ENCODE results near the genes CIITA, TNP2 and GSPT1.

DNA sequence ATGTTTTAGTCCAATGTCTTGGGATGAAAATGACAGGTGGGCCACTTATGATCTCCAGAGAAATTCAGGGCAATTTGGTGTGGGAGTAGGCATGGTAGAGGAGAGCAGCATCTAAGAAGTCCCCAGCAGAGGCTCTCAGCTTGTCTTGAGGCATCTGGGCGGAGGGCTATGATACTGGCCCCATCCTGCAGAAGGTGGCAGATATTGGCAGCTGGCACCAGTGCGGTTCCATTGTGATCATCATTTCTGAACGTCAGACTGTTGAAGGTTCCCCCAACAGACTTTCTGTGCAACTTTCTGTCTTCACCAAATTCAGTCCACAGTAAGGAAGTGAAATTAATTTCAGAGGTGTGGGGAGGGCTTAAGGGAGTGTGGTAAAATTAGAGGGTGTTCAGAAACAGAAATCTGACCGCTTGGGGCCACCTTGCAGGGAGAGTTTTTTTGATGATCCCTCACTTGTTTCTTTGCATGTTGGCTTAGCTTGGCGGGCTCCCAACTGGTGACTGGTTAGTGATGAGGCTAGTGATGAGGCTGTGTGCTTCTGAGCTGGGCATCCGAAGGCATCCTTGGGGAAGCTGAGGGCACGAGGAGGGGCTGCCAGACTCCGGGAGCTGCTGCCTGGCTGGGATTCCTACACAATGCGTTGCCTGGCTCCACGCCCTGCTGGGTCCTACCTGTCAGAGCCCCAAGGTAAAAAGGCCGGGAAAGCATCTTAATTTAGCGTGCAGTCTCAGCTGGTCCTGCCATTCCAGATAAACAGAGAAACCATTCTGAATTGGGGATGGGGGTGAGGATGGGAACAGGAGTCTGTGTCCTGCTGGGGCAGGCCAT lies at the start of gene CIITA:
TSS of gene CIITA (plus strand) at position 510 of the 831 bp plus-strand sequence.
- PRO-cap, result bidirectional peak, plus-strand start at position 563 of the sequence, minus-strand start at position 285 of the sequence

- PRO-cap, result no peak
These were observed 11.2 kb downstream of the DEXI start for GRCh38 chr16:10931026-10931484.

- PRO-cap, result no peak
These were observed 1.6 kb downstream of the DEXI start for GRCh38 chr16:10940461-10941338.

GRCh38 chr16:10982544-10983232 lies 38.3 kb downstream of the CLEC16A start:
- PRO-cap, result no peak

DNA sequence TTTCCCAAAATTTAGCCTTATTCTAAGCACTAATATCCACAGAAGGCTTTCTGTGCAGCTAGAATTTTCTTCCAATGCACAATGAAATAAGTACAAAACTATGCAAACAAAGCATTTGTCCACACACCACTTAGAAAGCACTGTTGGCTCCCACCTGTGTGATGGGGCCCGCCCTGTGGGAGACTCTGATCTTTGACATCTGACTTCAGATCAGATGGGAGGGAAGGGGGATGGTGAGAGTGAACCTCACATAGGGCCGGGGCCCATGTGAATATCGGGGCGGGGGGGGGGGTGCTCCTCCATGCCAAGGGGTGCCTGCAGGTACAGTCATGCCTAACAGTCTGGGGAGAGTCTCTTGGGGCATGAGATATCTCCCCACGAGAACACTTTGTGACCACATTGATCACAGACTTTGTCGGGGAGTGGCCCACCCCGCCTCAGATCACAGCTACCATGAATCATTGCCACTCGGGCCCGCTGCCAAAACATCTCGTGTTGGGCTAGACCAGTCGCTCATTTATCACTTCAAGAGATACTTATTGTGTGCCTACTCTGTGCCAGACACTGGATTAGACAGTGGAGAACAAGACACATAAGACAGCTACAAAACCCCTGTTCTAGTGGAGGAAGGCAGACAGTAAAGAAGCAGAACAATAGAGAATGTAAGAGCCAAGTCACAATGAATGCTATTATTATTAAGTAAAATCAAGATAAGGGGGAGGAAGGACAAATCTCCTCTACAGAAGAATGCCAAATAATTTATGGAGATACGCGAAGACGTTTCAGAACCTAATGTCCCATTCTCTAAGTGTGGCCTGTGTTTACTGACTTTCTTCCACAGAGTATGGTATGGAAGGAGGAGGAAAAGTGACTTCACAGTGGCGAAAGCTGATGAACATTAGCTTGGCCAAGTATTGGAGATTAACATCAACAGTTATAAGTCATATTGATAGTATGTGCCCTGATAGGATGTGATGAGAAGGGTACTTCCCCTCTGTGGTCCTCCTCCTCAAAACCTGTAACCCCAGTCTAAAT lies 72.7 kb downstream of the CLEC16A start:
- PRO-cap, result no peak

- PRO-cap, result no peak
These were observed 119.4 kb downstream of the SOCS1 start for GRCh38 chr16:11136553-11137152.

DNA sequence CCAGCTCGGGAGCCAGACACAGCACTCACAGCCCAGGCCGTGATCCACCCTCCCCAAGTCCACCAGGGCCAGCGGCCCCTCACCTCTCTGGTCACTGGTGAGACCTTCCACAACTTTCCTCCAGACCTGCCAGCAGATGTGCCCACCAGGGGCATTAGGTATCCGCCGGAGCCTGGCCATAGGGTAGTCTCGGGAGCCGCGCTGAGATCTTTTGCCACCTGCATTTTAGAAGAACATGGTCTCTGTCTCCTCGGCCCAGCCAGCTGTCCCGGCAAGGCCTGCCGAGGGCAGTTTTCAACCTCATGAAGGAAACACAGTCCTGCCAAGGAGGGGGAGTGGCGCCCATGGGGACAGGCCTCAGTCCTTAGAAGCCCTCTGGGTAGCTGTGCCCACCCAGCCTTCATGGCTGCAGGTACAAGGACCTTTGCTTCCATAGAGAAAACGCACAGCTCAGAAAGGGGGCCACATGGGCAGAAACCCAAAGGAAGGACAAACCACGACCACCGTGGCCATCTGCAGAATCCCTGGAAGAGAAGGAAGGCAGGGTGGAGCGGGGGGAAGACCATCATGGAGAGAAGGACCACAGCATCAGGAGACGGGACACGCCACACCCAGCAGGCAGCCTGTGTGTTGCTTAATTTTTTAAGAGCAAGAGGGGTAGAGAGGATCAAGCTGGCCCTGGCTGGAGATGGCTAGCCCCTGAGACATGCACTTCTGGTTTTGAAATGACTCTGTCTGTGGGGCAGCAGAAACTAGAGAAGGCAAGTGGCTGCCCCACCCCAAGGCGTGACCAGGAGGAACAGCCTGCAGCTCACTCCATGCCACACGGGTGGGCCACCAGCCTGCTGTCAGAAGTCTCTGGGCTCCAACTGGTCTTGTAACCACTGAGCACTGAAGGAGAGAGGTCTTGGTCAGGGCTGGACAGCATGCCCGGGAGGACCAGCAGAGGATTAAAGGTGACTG lies 75.8 kb downstream of the SOCS1 start:
- PRO-cap, result no peak

GRCh38 chr16:11205995-11206462 lies 50.0 kb downstream of the SOCS1 start:
- PRO-cap, result no peak

- PRO-cap, result no peak
These were observed 42.5 kb downstream of the SOCS1 start for GRCh38 chr16:11213532-11213790.

DNA sequence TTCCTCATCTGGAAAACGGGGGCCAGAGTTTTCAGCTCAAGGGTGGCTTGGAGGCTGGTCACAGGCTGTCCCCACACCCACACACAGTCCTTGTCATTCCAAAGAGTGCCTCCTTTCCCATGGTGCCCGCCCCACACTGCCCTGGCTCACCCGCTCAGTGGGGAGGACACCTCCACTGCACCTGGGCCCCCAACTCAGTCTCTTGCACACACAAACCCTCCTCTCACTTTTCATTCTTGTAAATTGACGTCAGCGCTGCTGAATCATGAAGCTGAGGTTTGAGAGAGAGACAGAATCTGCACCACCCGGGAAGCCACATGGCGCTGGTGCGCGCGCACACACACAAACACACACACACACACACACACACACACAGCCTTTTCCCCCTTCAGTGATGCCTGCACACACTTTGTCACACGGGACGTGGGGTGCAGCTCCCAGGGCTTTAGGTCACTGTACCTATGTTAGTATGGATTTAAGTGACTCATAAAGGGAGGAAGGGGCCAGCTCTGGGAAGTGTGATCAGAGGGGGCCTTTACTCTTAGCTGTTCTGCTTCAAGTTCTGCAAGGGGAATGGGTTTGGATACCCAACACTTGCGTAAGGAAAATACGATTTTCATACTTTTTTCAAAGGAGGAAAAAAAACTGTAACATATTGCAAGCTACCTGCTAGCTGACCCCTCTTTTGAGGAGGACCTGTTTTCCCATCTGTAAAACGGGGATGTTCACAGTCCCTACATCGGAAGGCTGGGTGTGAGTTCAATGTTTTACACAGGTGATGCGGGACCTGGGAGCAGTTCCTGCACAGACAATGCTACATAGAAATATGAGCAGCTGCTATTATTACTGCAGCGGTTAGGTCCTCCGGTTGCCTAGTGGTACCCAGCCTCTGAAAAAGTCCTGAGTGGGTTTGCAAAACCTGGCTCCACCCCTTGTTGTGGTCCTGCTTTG lies 3.8 kb downstream of the SOCS1 start:
- PRO-cap, result no peak

GRCh38 chr16:11269044-11269490 lies at the start of gene TNP2:
Gene TNP2 (minus strand): TSS chr16:11269325.
- PRO-cap, result no peak

DNA sequence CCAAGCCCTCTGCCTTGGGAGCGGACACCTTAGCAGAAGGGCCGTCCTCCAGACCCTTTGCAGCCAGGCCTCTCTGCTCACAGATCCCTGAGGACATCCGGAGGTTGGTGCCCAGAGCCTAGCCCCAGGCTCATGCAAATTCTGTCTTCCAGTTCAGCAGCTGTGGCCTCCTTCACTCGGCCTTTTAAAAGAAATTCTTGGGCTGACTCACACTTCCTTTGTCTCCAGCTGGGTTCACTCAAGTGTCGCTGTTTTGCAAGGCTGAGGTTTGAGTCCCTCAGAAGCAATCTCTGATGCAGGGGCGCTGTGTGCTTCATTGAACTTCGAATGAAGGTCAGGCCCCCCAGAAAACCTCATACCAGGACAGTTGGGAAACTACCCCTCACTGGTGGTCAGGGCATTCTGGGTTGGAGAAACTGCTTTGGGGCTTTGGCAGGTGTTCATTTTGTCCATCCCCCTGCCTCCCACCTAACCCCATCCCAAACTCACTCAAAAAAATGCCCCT lies 16.7 kb upstream of the RMI2 start:
- PRO-cap, result no peak

GRCh38 chr16:11357563-11358144 lies 12.4 kb downstream of the RMI2 start:
- PRO-cap, result no peak

GRCh38 chr16:11549105-11549824 lies 22.2 kb upstream of the ENSG00000188897 start:
- PRO-cap, result no peak

DNA sequence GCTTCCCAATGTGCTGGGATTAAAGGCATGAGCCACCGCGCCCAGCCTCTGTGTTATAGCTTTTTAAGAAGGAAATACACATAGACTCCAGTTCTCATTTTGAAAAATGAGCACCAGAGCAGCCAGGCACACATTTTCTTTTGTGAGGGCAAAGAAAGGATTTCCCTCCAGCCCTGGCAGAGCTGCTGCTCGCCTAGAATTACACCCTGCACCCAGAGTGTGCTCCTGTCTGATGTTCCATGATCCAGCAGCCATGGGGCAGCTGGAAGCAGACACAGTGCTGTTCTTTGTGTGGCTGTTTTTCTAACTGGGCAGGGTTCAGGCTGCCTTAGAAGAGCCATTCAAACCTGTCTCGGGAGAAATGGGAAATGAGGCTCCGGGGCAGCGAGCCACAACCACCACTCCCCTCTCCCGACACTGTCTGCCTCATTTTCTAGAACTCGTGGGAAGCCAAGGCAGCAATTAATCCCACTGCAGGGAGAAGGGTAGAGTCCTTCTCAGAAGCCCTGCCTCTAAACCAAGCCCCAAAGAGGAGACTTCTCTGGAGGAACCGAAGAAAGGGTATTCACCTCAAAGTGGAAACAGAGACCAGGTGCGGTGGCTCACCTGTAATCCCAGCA lies 28.9 kb downstream of the LITAF start:
- PRO-cap, result no peak

- PRO-cap, result no peak
These were observed 35.5 kb upstream of the LITAF start for GRCh38 chr16:11621829-11622932.

GRCh38 chr16:11687523-11688157 lies 19.4 kb downstream of the SNN start:
- PRO-cap, result no peak

GRCh38 chr16:11740173-11741289 lies 2.1 kb downstream of the TXNDC11 start:
- PRO-cap, result no peak

DNA sequence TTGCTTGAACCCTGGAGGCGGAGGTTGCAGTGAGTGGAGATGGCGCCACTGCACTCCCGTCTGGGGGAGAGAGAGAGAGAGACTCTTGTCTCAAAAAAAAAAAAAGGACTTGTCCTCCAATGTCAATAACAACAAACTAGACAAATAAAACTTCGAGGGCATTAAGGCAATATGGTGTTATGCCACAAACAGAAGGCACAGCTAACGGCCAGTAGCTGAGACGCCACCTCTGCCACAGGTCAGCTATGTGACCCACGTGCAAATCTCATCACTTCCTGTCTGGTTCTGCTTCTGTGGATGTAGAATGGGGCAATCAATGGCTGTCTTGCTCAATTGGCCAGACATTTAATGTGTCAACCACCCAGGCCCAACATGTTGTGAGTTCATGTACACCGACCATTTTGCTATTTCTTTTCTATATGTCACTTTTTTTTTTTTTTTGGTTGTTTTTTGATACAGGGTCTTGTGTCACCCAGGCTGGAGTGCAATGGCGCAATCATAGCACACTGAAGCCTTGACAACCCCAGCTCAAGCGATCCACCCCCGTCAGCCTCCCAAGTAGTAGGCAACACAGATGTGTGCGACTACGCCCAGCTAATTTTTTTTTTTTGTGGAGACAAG lies 923 bp upstream of the TXNDC11 start:
- PRO-cap, result bidirectional peak, plus-strand start at position 375 of the sequence, minus-strand start at position 267 of the sequence

DNA sequence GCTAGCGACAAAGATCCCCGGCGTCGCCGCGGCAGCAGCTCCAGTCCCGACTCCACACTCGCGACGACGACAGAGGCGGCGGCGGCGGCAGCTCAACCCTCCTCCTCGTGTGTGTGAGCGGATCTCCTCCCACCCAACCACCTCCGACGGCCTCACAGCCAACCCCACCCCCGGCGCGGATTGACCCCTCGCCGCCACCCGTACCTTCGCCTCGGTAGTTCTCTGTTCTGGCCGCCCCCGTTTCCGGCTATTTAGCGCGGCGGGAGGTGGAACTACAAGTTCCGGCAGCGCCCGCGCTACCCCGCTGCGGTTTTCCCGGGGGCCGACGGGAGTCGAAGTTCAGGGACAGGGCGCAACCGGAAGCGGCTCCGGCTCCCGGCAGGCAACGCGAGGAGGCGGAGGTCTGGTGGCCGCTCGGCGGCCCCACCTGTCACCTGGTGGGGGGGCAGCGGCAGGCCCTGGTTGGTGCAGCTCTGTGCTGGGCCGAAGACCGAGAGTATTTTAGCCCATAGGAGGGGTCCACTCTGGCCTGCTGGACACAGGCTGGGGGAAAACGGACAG lies at the start of gene GSPT1:
TSS of gene GSPT1 (minus strand) at position 119 of the 561 bp plus-strand sequence.
- PRO-cap, result bidirectional peak, plus-strand start at position 381 of the sequence, minus-strand start at position 107 of the sequence